Spinal cord (tissue), 3 donors: Measurements from ENCODE around the gene AKR1C4.

- PRO-cap, result no peak
- RAMPAGE, long total RNA, result no peak
Observed at GRCh38 chr10:3624294-3624808, 160.7 kb downstream of the KLF6 start.

- PRO-cap, result no peak
- RAMPAGE, long total RNA, result no peak
Observed at GRCh38 chr10:3779660-3780616, 5.1 kb downstream of the KLF6 start.

- PRO-cap, result no peak
- RAMPAGE, long total RNA, result no peak
Observed at GRCh38 chr10:3783047-3783331, 2.0 kb downstream of the KLF6 start.

DNA sequence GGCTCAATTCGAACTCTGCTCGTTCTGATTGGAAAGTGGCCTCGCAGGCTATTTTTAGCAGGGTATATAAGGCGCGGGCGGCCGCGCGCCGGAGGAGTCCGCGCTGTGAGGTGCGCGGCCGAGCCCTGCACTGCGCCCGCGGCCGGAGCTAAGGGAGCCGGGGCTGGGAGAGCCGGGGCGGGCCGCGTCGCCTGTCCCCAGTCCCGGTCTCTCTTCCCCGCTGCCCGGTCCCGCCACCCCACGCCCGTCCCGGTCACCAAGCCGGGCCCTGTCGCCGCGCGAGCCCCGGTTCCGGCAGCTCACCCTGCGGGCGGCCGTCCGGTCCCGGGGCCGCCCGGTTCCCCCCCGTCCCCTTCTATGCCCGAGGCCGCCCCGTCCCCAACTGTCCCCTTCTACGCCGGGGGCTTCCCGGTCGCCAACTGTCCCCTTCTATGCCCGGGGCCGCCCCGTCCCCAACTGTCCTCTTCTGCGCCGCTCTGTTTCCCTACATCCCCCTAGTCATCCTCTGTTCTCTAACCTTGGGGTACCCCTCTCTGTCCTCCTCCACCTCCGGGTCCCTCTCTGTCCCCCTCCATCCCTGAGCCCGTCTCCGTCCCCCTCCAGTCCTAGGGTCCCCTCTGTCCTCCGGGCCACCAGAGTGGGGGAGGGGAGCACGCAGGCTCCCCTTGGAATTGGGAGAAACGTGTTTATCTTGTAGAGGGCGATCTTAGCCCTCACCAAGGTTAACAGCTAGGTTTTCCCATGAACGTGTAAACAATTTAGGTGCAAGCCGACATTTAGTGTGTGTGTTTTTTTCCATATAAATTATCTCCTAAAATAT lies 662 bp upstream of the KLF6 start:
- PRO-cap, result unidirectional peak, plus-strand start at position 95 of the sequence
- RAMPAGE, long total RNA, result no peak

DNA sequence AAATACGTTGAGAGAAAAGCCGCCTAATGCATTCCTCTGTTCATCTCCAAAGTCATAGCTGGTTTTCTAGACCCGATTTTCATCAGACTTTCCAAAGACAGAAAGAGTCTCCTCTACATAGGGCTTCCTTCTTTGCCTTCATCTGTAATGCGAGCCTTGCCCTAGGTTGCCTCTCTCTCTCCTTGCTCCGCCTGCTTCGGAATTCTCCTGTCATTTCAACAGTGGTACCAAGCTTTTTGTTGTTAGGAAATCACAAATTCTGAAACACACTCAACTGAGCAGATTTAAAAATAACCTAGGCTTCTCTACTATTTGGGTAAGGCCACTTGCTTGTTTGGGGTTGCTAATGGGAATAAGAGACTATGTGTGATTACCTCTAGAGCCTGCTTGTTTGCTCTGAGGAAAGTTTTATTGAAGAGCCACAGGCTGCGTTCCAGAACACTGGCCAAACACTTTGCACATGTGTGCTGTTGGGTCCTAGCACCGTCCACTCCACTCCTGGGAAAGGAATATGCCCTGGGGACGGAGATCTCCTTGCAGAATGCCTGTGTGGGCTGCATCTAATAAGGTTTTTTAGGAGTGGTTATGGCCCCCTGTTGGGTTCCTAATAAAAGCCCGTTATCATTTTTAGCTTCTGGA lies 68.5 kb upstream of the KLF6 start:
- PRO-cap, result no peak
- RAMPAGE, long total RNA, result no peak

DNA sequence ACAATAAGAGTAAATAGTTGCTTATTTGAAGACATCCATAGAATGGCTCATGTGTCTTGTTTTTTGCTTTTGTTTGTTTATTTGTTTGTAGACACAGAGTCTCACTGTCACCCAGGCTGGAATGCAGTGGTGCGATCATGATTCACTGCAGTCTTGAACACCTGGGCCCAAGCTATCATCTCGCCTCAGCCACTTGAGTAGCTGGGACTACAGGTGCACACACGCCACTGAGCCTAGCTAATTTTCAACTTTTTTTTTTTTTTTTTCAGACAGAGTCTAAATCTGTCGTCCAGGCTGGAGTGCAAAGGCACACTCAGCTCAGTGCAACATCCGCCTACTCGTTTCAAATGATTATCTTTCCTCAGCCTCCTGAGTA lies 83.2 kb upstream of the KLF6 start:
- PRO-cap, result no peak
- RAMPAGE, long total RNA, result no peak

- PRO-cap, result no peak
- RAMPAGE, long total RNA, result no peak
Observed at GRCh38 chr10:3902328-3902979, 117.4 kb upstream of the KLF6 start.

DNA sequence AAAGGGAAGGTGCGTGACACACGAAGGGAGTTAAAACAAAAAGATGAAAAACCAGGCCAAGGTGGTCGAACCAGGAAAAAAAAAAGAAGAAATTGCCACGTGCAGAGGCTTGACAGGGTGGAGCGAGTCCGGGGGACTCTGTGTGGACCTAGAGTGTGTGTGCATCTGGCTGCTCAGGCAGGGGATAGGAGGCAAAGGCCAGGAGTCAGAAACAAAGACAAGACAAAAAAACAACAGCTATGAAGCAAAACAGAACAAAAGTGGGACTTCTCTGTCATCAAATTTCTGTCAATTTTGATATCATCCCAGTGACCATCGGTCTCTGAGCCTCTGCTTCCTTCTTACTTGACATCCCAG lies 206.9 kb upstream of the KLF6 start:
- PRO-cap, result no peak
- RAMPAGE, long total RNA, result no peak

- PRO-cap, result no peak
- RAMPAGE, long total RNA, result no peak
Observed at GRCh38 chr10:4061172-4061966, 276.4 kb upstream of the KLF6 start.

DNA sequence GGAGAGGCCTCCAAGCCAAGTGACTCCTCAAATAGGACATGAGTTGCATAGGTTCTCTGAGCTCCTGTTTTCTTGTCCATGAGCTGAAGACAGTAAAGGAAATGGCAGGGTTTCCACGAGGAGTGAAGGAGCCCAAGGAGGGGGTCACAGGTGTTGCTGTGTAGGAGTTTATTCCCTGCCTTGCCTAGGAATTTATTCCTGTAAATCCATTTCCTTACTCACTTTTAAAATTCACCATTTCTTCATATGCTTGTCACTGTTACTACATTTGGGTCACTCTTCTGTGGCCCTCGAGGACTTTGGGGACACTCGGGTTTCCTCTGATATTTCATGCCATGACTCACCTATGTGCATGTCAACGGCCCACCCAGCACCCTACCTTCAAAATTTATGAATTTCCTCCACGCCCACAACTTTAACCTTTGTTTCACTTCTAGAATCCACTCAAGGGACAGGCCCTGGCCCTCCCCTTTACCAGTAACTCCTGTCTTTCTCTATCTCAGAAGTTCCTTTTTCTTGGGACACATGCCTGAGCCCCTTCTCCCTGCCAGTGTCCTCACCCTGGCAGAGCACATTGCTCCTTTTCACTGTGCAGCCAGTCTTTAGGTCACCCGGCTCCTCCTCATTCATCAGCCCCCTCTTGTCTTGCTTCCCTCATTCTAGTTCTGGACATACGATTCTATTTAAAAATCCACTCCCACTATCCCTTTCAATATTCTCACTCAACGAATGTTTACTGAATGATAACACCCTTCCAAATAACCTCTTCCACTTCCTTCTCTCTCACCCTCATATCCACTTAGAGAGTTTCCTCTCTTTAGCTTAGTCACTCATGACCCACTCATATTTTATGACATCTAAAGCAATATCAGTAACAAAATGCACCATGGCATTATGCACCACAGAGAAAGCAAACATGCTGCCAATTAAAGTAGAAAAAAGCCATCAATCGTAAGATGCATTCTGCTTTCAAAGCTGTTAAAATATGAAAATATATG lies 282.6 kb upstream of the KLF6 start:
- PRO-cap, result no peak
- RAMPAGE, long total RNA, result no peak

- PRO-cap, result no peak
- RAMPAGE, long total RNA, result no peak
Observed at GRCh38 chr10:4086378-4086926, 301.4 kb upstream of the KLF6 start.

DNA sequence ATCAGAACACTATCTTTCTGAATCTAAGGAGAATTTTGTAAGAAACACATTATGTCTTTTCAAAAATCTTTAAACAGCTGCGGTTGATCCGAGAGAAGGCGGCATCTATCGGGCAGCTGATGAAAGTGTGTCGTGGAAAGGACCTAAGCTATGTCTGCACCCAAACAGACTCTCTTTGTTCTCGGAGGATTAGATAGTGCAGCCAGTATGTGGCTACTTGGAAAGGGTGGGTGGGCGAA lies 509.9 kb upstream of the AKR1E2 start:
- PRO-cap, result no peak
- RAMPAGE, long total RNA, result no peak

DNA sequence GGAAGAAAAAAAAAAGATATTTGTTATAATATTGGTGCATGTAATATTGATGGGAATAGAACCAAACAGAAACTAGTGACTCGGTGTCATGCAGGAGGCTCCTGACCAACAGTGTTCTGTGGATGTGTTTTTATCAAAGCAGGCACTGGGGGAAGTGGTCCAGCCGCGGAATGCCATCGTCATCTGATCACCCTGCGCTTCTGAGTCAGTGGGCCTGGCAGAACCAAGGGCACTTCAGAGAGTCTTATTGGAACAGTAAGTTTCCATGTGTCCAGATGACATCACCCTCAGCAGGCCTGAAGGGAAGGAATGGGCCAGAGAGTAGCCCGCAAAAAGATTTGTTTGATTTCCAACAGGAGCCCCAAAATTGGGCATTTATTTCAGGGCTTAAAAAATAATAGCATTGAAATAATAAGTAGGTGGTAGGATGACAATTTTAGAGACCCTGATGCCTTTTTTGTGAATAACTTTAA lies 509.5 kb upstream of the AKR1E2 start:
- PRO-cap, result no peak
- RAMPAGE, long total RNA, result no peak

GRCh38 chr10:4826411-4827151 lies 574 bp downstream of the AKR1E2 start:
- PRO-cap, result no peak
- RAMPAGE, long total RNA, result no peak

DNA sequence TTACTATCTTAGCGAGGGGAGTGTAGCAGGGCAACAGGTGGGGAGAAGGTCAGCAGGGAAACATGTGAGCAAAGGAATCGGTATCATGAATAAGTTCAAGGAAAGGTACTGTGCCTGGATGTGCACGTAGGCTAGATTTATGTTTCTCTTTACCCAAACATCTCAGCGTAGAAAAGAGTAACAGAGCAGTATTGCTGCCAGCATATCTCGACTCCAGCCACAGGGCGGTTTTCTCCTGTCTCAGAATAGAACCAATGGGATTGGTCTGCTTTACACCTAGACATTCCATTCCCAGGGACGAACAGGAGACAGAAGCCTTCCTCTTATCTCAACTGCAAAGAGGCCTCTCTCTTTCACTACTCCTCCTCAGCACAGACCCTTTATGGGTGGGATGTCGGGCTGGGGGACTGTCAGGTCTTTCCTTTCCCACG lies 60.1 kb upstream of the AKR1C1 start:
- PRO-cap, result no peak
- RAMPAGE, long total RNA, result no peak

- PRO-cap, result no peak
- RAMPAGE, long total RNA, result no peak
Observed at GRCh38 chr10:4916016-4916675, 47.1 kb upstream of the AKR1C1 start.

- PRO-cap, result no peak
- RAMPAGE, long total RNA, result no peak
Observed at GRCh38 chr10:5035014-5035824, 31.6 kb upstream of the AKR1C2 start.

GRCh38 chr10:5095870-5096093 lies 1.6 kb downstream of the AKR1C3 start:
- PRO-cap, result no peak
- RAMPAGE, long total RNA, result no peak

DNA sequence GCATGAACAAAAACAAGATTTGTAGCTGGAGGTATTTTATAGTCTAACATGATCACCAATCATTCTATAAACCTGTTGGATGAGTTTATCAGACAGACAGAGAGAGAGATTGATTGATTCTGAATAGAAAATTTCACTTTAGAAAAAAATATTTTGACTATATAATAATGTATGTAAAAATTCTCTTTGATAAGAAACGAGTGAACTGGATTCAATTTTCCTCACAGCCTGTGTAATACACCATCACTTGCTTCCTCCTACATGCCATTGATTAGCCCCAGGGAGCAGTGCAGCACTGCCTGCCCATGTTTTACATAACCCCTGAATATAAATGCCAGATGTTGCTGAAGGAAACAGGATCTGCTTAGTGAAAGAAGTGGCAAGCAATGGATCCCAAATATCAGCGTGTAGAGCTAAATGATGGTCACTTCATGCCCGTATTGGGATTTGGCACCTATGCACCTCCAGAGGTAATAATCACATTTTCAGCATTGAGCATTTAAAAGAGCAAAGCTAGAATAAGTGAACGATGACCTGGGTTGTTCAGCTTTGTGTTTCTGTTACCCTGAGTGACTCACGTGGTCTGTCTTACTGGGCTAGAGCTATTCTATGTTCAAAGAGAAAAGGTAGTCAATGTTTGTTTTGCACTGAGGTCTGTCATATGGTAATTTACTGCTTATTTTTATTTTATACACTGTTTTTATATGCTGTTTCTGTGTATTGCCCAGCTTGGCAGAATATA lies at the start of gene AKR1C4:
AKR1C4 (plus strand) TSS at position 356 of the 742 bp plus-strand sequence.
- PRO-cap, result no peak
- RAMPAGE, long total RNA, result no peak

GRCh38 chr10:5233957-5234586 lies 37.4 kb downstream of the AKR1C4 start:
- PRO-cap, result no peak
- RAMPAGE, long total RNA, result no peak